ENCODE data around the gene DLGAP5.

DNA sequence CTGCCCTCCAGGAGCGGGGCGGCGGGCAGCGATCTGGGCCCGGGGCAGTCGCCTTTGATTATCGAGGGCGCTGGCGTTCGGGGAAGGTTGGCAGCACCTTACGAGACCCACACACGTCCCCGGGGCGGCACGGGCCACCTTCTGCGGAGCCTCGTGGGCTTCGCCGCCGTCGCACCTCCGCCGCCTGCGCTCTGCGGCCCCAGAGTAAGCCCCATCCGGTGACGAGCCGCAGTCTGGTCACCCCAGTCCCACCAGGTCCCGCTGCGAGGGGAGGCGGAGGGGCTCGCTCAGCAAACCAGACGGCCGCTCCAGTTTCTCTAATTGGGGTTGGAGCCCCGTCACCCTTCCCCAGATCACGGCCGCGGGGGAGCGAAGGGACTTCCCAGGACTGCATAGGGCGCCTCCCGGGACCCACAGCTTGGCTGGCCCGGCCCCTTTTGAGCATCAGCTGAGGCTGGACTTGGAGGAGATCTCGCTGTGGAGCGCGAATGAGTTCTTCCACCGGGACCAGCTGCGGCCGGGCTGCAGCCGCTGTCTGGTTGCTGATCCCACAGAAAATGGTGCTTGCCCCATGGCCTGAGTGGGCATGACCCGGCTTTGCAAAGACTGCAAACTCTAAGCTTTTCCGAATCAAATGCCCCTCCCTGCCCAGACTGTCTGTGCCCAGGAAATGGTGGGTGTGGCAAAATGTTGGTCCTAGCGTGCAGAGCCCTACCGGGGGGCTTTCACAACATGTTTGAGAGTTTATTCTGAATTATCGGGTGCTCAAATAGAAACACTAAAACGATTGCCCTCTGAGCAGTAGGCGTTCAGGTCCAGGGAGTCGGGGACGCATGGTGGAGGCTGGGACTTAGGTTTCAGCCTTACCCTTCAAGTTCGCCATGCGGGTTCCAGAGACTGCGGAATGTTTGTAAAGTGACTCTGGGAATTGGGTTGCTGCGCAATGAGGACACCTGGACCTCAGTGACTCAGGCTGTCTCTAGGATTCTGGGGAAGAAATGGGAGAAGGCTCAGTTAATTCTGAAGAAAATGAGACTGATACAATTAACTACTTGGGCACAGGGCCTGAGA is 727 bp downstream of the LGALS3 start:
- PRO-cap: bidirectional peak, plus-strand start at position 534 of the sequence, minus-strand start at position 206 of the sequence

GRCh38 chr14:55190849-55192156 is at the start of gene DLGAP5:
DLGAP5 (minus strand) TSS chr14:55191585.
- PRO-cap: bidirectional peak, plus-strand start at chr14:55191396, minus-strand start at chr14:55191119; bidirectional peak, plus-strand start at chr14:55191815, minus-strand start at chr14:55191540

DNA sequence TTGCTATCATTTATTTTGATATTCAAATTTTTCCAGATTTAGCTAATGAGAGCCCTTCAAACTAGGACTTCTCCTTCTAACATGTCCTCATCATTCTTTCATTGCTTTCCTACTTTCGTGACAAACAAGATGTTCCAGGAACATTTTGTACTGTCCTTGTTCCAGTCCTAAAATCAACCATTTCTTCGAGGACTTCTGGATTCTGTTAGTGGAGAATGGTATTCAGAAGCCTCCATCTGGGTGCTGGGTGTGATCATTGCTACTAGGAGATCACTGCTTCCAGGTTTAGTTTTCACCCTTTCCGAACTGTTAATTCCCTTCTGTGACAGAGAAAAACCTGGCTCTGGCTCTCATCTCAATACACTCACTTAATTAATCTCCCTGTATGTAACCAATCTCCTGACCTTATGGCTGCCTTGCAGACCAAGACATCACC is 29.5 kb upstream of the FBXO34 start:
- PRO-cap: no peak

GRCh38 chr14:55277275-55278426 is 6.4 kb downstream of the FBXO34 start:
- PRO-cap: no peak

DNA sequence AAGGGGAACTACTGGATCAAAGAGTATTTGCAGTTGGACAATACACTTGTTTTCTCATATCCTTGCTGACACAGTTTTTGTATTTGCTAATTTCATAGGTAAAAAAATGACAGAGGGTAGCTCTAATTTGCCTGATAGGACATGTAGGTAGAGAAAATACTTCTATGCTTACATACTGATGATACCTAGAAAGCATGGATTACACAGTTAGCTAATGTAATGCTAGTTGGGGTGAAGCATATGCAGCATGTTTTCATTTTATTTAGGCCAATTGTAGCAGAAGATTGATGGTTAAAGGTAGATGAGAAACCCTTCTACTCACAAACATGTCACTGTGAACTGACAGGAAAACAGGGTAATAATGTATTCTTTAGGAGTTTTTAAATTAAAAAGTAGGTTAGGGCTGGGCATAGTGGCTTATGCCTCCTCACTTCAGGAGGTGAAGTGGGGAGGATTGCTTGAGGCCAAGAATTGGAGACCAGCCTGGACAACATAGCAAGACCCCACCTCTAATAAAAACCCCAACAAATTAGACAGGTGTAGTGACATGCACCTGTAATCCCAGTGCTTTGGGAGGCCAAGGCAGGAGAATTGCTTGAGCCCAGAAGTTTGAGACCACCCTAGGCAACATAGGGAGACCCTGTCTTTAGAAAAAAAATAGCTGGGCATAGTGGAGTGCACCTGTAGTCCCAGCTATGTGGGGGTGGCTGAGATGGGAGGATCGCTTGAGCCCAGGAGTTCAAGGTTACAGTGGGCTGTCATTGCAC is 20.1 kb downstream of the FBXO34 start:
- PRO-cap: no peak

GRCh38 chr14:55336013-55336502 is 64.8 kb downstream of the FBXO34 start:
- PRO-cap: no peak

DNA sequence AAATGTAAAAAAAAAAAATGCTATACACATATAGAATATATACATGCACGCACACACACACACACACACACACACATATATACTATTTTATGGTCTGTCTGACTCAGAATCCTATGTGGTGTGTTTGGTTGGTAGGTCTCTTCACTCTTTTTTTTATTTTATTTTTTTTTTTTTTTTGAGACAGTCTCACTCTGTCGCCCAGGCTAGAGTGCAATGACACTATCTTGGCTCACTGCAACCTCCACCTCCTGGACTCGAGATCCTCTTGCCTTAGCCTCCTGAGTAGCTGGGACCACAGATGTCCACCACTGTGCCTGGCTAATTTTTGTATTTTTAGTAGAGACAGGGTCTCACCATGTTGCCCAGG is 65.6 kb downstream of the FBXO34 start:
- PRO-cap: no peak

GRCh38 chr14:55351145-55351741 is 60.4 kb downstream of the ATG14 start:
- PRO-cap: no peak

DNA sequence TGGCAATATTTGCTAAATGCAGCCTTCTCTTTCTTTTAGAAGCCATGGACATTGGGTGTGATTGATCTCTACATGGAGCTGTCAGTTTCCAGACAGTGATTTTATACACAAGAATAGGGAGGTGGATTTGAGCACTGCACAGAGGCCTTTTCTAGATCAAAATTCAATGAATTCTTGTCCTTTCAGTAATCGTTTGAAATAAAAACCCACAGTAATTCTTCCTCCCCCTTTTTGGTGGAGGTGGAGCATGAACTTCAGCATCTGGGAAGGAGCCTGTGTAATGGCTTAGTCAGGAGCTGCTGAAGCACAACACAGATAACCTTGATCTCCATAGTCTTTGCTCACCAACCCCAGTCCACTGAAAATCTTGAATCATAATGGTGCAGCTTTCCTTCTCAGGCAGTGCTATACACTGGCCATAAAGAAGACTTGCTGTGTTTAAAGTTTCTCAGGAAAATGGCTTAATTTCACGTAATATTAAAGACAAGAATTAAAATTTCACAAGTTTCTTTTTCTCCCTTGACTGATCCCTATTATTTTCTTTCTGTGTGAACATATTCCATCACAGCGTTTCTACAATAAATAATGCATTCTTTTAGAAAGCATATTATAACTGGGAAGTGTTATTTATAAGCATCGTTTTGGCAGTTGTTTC is 6.5 kb upstream of the TBPL2 start:
- PRO-cap: no peak

DNA sequence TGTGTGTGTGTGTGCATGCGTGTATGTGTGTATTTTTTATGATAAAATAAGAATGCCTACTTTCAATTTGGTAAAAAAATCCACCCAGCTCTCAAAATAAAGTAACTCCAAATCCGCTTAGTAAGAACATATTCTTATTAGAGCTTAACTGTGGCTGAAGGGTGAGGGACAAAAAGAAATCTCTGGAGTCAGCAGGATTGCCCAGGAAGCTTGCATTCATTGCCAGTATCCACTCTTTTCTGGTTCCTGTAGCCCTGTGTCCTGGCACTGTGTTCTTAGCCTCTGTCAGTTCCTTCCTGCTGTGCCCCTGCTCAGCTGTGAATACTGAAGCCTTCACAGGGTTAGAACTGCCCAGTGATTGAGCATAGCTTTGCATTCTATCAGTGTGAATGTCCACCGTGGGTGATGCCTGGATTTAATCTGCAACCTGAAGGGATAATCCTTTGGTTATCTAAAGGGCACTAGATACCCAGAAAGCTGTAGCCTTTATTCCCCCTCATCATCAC is 266.9 kb upstream of the PELI2 start:
- PRO-cap: no peak

GRCh38 chr14:55864916-55865253 is 253.3 kb upstream of the PELI2 start:
- PRO-cap: no peak

DNA sequence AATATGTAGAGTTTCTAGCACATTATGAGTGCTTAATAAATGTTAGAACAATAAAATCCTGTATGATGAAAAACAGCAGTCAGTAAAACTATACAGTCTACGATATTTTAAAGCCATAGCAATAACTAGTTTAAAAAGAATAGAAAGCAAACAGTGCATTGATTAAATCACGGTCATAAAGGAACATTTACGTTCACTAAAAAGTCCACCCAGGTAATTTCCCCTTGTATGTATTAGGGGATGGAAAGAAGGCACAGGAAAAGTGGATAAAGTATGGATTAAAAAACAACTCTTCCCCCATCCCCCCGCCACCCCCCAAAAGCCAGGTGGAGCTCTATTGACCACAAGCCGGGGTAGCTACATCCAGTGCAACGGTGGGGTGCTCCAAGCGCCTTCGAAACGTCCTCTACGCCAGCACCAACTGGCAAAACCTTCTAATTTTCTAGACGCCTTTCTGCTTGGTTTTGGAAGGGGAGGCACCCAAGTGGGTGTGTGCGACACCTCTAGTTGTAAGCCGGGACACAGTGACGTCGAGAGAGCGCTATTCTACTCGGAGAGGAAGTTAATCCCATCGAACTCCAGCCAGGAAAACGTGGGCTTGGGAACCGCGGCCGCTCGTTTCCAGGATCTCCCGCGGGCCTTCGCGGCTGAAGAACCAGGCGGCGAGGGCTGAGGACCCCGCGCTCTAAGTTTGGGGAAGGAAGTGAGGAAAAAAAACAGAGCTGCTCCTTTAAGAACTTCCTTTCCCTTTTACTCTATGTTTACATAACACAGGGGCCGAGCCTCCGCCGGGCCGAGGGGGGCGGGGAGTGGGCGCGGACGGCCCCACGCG is 617 bp upstream of the PELI2 start:
- PRO-cap: unidirectional peak, plus-strand start at position 360 of the sequence; bidirectional peak, plus-strand start outside the sequence, minus-strand start at position 705 of the sequence

DNA sequence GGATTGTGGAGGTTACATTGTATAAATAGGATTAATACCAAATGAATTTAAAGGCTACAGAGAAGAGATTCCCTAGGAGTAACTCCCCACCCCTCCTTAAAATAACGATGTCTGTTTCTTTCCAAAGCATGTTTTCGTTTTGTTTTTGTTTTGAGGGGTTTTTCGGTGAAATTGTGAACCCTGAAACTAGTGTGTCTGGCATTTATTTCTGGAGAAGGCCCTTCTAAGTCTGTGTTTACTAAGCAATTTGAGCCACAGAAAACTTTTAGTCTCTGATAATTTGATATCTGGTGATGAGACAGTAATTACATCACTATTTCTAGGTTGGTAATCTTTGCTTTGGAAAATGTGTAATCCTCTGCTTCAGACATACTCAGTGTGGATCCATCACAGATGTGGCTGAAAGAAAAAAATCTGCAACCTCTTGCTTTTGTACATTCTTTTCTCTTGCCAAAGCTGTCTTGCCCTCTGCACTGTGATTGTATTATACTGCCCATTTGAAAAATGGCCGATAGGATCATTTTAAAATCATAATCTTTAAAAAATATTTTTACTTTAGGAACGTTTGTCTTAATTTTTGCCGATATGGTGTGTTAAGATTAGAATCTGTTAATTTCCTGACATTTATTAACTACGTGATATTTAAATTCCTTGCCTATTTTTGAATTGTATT is 78.0 kb downstream of the PELI2 start:
- PRO-cap: no peak

DNA sequence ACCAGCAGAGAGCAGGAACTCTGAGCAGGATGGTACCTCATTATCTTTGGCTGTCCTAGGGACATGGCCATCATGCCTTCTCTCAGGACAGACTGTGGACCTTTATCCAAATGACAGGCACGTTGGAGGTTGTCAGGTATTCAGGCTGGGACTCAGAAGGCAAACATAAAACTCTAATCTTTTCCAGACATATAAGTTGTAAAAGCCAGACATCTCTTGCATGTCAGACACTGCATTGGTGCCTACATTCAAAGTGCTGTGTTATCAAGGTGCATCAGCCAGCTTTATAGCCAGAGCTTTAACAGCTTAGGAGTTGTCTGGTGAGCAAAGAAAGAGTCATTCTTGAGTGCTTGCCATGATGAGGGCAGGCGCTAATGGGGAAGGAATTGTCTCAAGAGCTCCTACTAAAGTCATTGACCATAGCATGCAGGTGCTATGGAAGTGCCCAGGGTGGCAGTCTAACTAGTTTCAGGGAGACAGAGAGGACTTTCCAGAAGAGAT is 89.6 kb downstream of the PELI2 start:
- PRO-cap: no peak

DNA sequence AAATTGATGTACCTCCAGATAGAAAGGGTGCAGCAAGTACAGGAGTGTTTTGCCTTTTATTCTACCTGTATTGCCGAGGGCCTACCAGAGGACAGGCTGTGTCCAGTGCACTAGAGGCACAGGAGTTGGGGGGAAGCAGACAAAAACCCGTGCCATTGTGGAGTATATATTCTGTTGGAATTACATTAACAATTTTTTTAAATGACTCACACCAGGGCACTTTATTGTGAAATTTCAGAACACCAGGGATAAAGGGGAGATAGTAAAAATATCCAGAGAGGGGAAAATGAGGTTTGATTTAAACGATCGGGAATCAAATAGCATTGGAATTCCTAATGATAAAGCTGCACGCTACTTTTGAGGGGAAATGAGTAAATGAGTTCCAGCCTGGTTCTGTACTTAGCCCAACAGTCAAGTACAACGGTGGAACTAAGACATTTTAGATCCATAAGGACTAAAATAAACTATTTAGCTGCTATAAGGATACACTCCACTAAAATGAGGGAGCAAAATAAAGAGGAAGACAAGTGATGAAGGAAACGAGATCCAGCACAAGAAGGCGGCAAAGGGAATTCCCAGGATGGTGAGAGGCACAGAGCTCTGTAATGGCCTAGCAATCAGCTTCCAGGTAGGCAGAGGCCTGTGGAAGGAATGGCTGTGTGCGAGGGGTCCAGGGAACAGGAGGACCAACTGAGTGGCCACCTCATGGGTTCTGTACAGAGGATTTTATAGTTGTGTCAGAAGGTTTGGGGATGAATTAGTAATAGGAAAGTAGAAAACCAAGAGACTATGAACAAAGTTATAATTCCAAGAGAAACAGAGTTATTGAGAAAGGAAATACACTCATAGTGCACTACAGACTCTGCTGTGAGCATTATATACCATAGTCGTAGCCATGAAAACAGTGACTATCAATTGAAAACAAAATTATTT is 123.5 kb downstream of the PELI2 start:
- PRO-cap: no peak

DNA sequence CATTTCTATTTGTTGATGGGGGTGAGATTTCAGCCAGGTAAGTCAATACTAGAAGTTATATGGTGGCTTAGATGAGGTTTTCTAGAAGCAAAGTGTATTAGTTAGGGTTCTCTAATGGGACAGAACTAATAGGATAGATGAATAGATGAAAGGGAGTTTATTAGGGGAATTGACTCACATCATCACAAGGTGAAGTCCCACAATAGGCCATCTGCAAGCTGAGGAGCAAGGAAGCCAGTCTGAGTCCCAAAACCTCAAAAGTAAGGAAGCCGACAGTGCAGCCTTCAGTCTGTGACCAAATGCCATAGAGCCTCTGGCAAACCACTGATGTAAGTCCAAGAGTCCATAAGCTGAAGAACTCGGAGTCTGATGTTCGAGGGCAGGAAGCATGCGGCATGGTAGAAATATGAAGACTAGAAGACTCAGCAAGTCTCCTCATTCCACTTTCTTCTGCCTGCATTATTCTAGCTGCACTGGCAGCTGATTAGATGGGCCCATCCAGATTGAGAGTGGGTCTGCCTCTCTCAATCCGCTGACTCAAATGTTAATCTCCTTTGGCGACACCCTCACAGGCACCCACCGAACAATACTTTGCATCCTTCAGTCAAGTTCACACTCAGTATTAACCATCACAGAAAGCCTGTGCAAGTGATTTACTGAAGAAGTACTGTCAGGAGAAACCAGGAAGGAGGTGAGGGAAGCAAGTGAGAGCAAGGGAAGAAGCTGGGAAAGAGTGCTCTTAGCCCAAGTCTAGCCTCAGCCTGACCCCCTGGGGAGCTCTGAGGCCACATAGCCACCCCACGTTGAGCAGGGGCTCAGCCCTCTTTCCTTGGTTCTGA is 132.2 kb downstream of the PELI2 start:
- PRO-cap: no peak

DNA sequence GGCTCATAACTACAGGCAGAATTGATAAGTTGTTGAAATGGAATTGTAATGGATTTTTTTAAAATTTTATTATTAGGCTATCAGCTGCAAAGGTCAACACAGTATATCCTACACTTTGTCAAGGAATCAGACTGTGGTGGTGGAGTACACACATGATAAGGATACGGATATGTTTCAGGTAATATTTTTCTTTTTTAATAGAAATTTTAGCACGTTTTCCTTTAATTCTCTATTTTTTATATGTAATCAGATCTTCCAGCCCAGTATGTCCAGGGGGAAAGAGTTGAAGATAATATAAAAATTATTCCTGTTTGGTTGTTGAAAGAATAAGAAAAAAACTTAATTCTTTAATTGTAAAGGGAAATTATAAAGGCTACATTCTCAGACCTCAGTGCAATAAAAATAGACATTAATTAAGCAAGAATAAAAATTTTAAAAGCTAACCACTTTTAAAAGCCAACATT is 161.4 kb downstream of the PELI2 start:
- PRO-cap: no peak

GRCh38 chr14:56310692-56311126 is 192.5 kb downstream of the PELI2 start:
- PRO-cap: no peak

- PRO-cap: no peak
Measured at GRCh38 chr14:56589862-56590565, 10.4 kb downstream of the TMEM260 start.

DNA sequence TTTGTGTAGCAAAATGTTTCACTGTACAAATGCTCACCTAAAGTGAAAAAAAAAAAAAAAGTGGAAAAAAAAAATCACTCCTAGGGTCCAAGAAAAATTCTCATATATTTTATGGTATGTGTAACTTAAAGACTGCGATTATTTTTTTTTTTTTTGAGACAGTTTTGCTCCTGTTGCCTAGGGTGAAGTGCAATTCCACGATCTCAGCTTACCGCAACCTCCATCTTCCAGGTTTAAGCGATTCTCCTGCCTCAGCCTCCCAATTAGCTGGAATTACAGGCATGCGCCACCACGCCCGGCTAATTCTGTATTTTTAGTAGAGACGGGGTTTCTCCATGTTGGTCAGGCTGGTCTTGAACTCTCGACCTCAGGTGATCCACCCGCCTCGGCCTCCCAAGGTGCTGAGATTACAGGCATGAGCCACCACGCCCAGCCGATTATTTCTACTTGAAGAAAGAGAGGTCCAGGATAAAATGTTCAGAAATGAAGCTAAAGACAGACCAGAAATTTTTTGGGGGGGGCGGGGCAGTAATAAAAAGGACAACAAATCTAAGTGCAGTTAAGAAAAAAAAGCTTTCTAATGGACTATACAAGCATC is 5.2 kb upstream of the ARID4A start:
- PRO-cap: no peak

Data from progenitor cell of endocrine pancreas (in vitro differentiated cells).